ENCODE data around the gene TNFAIP2.

GRCh38 chr14:102683228-102683511, 90.7 kb downstream of the RCOR1 start:
- PRO-cap, 3 experiments, result no peak in any of the 3 experiments
- RAMPAGE, long total RNA, result no peak
- RRBS, 2 experiments, result no CpG with 5 or more reads among the region's 11 CpGs

GRCh38 chr14:102802990-102803818, 26.0 kb downstream of the TRAF3 start:
- PRO-cap, 3 experiments, result no peak in any of the 3 experiments
- RAMPAGE, long total RNA, result no peak
- RRBS, 2 experiments, result no CpG with 5 or more reads among the region's 9 CpGs

- PRO-cap, 3 experiments, result no peak in any of the 3 experiments
- RAMPAGE, long total RNA, result no peak
- RRBS, 2 experiments, result 76 to 85% methylated on average over 3 of the region's 31 CpGs
These were observed 52.1 kb upstream of the AMN start for GRCh38 chr14:102870187-102870887.

GRCh38 chr14:102871552-102872503, 50.6 kb upstream of the AMN start:
- PRO-cap, 3 experiments, result no peak in any of the 3 experiments
- RAMPAGE, long total RNA, result no peak
- RRBS, 2 experiments, result no CpG with 5 or more reads among the region's 10 CpGs

DNA sequence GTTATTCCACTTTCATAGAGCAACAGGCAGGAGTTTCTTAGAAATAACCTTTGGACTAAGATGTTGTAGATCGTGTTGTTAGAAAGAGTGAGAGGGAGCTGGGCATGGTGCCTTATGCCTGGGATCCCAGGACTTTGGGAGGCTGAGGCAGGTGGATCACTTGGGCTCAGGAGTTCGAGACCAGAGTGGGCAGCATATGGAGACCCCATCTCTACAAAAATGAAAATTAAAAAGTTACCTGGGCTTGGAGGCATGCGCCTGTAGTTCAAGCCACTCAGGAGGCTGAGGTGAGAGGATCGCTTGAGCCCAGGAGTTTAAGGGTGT, 48.6 kb upstream of the AMN start:
- PRO-cap, 3 experiments, result no peak in any of the 3 experiments
- RAMPAGE, long total RNA, result no peak
- RRBS, 2 experiments, result no CpG with 5 or more reads among the region's 4 CpGs

GRCh38 chr14:102923194-102923560, 714 bp downstream of the AMN start:
- PRO-cap, 3 experiments, result no peak in any of the 3 experiments
- RAMPAGE, long total RNA, result no peak
- RRBS, 2 experiments, result 5 to 6% methylated on average over 13 of the region's 20 CpGs

- PRO-cap, 3 experiments, result no peak in any of the 3 experiments
- RAMPAGE, long total RNA, result no peak
- RRBS, 2 experiments, result 11 to 14% methylated on average over 10 to 14 of the region's 57 CpGs
These were observed 8.5 kb downstream of the AMN start for GRCh38 chr14:102930542-102931715.

- PRO-cap, 3 experiments, result no peak in any of the 3 experiments
- RAMPAGE, long total RNA, result no peak
- RRBS, 2 experiments, result 95 to 96% methylated on average over 6 to 7 of the region's 46 CpGs
These were observed 17.5 kb downstream of the AMN start for GRCh38 chr14:102939756-102940580.

DNA sequence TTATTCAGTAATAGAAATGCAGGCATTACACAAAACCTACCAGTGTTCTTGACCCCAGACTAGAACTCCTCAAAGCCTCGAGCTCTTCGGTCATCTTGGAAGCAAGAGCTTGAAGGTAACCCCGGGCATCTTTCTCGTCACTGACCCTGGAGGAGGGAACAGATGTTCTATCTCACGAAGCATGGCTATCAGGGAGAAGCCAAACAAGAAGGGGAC, 43.7 kb downstream of the AMN start:
- PRO-cap, 3 experiments, result no peak in any of the 3 experiments
- RAMPAGE, long total RNA, result no peak
- RRBS, 2 experiments, result no CpG with 5 or more reads among the region's 5 CpGs

- PRO-cap, 3 experiments, result no peak in any of the 3 experiments
- RAMPAGE, long total RNA, result no peak
- RRBS, 2 experiments, result no CpG with 5 or more reads among the region's 15 CpGs
These were observed 11.9 kb downstream of the CDC42BPB start for GRCh38 chr14:103045302-103045905.

GRCh38 chr14:103098473-103098983, 4.0 kb downstream of the EXOC3L4 start:
- PRO-cap, 3 experiments, result no peak in any of the 3 experiments
- RAMPAGE, long total RNA, result no peak
- RRBS, 2 experiments, result no CpG with 5 or more reads among the region's 18 CpGs

GRCh38 chr14:103107229-103107897, 12.8 kb downstream of the EXOC3L4 start:
- PRO-cap, 3 experiments, result no peak in any of the 3 experiments
- RAMPAGE, long total RNA, result no peak
- RRBS, 2 experiments, result 96% methylated on average over 10 of the region's 31 CpGs

- PRO-cap, 3 experiments, result peak in 3 of 3 experiments; most common plus-strand start chr14:103123461 (in 3); most common minus-strand start chr14:103123370 (in 2)
- RAMPAGE, long total RNA, result start-site peak on the plus strand at chr14:103123456-103123462, 121 and 63 reads in 2 replicates
- RRBS, 2 experiments, result 9% methylated on average over 47 of the region's 91 CpGs
These were observed at the start of gene TNFAIP2 for GRCh38 chr14:103122517-103123648. TSS of gene TNFAIP2 (plus strand) at chr14:103123461.

DNA sequence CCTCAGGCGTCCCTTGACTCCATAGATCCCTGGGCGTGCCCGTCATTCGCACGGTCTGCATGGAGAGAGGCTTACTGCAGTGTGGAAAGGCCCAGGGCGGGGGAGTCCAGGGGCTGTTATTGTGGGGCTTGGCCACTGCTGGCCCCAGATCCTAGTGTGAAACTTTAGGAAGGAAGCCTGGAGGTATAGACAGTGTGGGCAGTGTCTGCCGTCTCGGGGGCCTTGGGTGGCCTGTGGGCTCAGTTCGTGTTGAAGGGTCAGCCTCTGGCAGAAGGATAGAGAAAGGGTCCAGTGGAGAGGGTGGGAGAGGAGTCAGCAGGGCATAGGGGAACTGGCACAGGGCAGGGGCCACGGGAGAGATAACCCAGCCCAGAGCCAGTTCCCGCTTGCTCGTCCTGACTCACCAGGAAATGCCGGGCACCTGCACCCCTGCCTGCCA, 5.1 kb downstream of the TNFAIP2 start:
- PRO-cap, 3 experiments, result peak in 1 of 3 experiments; most common minus-strand start position 333 of the sequence (in 1)
- RAMPAGE, long total RNA, result no peak
- RRBS, 2 experiments, result no CpG with 5 or more reads among the region's 13 CpGs

GRCh38 chr14:103128826-103129705, 5.8 kb downstream of the TNFAIP2 start:
- PRO-cap, 3 experiments, result no peak in any of the 3 experiments
- RAMPAGE, long total RNA, result no peak
- RRBS, 2 experiments, result no CpG with 5 or more reads among the region's 14 CpGs

GRCh38 chr14:103136529-103137565, 13.6 kb downstream of the TNFAIP2 start:
- PRO-cap, 3 experiments, result peak in 2 of 3 experiments; most common plus-strand start chr14:103136996 (in 1); most common minus-strand start chr14:103136841 (in 1)
- RAMPAGE, long total RNA, result no peak
- RRBS, 2 experiments, result 9 to 24% methylated on average over 3 to 4 of the region's 22 CpGs

GRCh38 chr14:103259963-103261265, 73.6 kb upstream of the EIF5 start:
- PRO-cap, 3 experiments, result no peak in any of the 3 experiments
- RAMPAGE, long total RNA, result no peak
- RRBS, 2 experiments, result 2 to 3% methylated on average over 3 of the region's 27 CpGs

- PRO-cap, 3 experiments, result peak in 2 of 3 experiments; most common plus-strand start chr14:103334405 (in 1); most common minus-strand start chr14:103334660 (in 2)
- RAMPAGE, long total RNA, result no peak
- RRBS, 2 experiments, result under 1 to 2% methylated on average over 27 of the region's 58 CpGs
These were observed 303 bp downstream of the EIF5 start for GRCh38 chr14:103334360-103334719.

GRCh38 chr14:103337552-103338126, 3.6 kb downstream of the EIF5 start:
- PRO-cap, 3 experiments, result no peak in any of the 3 experiments
- RAMPAGE, long total RNA, result no peak
- RRBS, 2 experiments, result no CpG with 5 or more reads among the region's 4 CpGs

- PRO-cap, 3 experiments, result no peak in any of the 3 experiments
- RAMPAGE, long total RNA, result no peak
- RRBS, 2 experiments, result no CpG with 5 or more reads among the region's 13 CpGs
These were observed 5.2 kb downstream of the EIF5 start for GRCh38 chr14:103338898-103339987.

Measured in skeletal muscle tissue (tissue), 7 donors.